Suprapubic skin (tissue), 4 donors: ENCODE data around the genes PPIF and EIF5AL1.

DNA sequence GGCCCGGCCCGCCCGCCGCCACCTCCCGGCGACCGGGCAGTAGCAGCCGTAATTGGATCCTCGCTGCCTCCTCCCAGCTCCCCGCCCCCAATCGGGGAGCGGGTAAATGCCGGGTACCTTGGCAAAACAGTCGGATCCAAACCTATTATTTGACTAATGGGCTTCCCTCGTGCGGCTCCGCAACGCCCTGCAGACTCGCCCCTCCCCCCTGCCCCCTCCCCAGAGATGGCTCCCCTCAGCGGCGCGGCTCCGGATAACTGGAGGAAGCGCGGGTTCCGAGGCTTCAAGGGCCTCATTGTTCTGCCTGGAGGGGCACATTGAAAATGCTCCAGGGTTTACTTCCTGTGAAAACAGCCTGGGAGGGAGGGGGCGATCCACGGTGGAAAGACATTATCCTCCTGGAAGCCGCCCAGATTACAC is 94.8 kb upstream of the ZMIZ1 start:
- PRO-cap = bidirectional peak, plus-strand start at position 124 of the sequence, minus-strand start outside the sequence
- RAMPAGE, long total RNA, 4 experiments = no peak in any of the 4 experiments

GRCh38 chr10:79019945-79020174 is 48.9 kb upstream of the ZMIZ1 start:
- PRO-cap = no peak
- RAMPAGE, long total RNA, 4 experiments = no peak in any of the 4 experiments

GRCh38 chr10:79099333-79099587 is 30.5 kb downstream of the ZMIZ1 start:
- PRO-cap = no peak
- RAMPAGE, long total RNA, 4 experiments = no peak in any of the 4 experiments

GRCh38 chr10:79196930-79197872 is 128.4 kb downstream of the ZMIZ1 start:
- PRO-cap = no peak
- RAMPAGE, long total RNA, 4 experiments = no peak in any of the 4 experiments

DNA sequence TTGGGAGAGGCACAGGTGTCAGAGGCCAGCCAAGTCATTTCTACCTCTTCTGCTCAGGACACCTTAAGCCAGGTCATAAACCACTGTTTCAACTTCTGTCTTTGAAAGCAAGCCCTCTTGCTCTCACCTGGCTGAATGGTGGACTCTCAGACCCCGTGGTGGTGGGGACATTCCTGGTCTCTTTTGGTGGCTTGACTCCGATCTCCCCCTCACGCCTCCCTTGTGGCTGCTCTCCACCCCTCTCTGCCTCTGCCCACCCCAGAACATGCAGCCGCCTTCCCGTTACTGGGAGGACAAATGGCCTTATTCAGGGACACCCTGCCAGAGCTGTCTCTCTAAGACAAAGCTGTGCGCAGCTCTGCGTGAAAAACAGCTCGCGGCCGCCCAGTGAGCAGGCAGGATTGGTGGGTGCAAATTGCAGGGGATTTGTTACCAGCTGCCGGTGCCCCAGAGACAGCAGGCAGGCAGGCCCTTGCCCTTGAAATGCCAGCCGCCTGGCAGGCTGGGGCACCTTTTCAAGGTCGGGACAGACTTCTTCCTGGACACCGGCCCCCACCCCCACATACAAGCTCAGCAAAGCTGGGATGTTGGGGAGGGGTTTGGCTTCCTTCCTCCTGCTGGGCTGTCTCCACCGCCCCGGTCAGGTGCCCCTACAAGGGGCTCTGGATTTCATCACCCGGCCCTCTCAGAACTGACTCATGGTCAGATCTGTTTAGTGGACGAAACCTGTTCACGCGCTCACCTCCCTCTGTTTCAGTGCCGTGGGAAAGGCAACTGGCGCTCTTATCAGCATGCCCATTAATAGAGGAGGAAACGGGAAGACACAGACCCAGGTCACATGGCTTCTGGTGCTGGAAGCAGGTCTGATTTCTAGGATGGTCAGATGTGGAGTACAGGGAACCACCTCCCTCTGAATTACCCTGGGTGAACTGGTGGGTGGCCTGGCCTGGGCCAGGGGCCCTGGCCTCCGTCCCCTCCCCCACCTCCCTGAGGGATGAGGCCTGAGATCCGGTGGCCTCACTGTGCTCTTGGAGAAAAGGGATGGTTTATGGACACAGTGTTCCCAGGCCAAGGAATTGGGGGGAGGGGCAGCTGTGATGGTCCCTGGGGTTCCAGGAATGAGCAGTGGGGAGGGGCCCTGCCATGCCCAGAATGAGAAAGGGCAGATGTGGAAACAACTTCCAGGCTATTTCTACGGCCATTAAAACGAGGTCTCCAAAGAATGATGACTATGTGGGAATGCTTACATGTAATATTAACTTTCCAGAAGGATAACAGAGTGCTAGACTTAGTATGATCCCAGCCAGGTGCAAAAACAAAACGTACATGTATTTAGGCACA is 123.9 kb upstream of the PPIF start:
- PRO-cap = no peak
- RAMPAGE, long total RNA, 4 experiments = no peak in any of the 4 experiments

- PRO-cap = no peak
- RAMPAGE, long total RNA, 4 experiments = no peak in any of the 4 experiments
These were observed 97.1 kb upstream of the PPIF start for GRCh38 chr10:79250092-79250680.

DNA sequence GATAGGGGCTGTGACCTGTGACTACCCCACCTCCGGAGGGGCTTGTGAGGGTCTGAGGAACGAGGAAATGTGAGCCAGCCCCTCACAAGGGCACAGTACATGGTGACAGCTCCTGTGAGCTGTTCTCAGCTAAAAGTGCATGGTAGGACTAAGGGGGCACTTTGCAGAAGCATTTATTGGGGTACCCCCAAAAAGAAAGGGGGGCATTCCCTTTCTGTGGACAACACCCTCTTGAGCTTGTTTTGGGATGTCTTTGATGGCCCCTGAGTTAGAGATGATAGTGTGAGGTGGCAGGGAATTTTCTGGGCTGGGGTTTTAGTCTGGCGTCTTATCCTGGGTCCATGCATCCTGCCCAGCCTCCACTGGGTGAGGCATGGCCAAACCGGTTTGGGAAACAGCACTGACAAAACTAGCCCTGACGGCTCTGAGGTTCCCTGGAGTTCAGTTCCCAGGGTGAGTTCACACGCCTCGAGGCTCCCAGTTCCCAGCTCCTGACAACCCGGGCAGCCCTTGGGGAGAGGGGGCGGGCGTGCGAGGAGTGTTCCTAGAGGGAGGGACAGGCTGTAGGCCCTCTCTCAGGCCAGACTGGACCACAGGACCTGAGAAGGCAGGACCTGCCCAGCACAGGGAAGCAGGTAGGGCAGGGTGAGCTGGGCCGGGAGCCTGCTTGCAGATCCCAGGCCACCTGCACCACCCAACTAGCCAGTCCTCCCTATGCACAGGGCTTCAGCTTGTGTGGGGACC is 82.4 kb upstream of the PPIF start:
- PRO-cap = no peak
- RAMPAGE, long total RNA, 4 experiments = no peak in any of the 4 experiments

DNA sequence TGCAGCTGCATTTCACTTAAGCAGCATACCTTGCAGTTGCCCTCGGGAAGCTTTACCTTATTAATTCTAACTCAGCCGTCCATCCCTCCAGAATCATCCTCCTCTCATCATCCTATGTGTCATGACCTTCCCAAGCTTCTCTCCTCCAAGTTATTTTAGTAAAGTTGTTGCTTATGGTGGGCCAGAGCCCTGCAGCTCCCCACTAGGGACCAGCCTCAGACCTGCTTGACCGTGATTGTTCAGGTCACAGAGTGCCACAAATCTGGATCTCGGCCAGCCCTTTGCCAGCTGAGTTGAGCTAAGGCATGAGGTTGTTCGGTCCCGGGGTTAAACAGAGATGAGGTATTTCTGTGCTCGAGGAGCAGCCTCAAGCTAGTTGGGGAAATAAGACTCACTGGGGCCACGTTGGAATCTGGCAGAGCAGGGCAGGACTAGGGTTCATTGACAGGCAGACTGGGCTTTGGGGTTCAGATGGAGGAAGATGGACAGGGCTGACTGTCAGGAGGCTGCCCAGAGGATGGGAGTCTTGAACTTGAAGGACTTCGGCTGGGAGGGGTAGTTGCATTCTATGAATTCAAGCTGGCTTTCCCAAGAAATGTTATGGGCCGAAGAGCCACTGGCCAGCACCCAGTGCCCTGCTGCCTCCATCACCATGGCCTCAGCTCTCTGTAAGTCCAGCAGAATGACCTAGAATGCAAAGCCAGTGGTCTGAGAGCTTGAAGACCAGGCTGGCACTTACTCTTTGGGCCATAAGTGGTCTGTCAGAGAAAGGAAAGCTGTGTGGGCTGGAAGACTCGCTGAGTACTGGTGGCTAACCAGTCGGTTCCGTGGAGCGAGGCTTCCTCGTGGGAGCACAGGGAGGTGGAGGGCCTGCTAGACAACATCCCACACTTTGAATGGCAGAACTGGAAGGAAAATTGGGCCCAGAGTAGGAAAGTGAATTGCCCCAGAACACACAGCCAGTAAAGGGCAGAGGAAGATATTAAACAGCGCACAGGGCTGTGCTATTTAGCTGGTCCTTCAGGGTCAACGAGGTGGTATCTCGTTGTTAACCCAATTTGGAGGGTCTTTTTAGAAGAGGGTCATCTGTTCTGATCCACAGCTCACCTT is 66.0 kb upstream of the PPIF start:
- PRO-cap = no peak
- RAMPAGE, long total RNA, 4 experiments = no peak in any of the 4 experiments

DNA sequence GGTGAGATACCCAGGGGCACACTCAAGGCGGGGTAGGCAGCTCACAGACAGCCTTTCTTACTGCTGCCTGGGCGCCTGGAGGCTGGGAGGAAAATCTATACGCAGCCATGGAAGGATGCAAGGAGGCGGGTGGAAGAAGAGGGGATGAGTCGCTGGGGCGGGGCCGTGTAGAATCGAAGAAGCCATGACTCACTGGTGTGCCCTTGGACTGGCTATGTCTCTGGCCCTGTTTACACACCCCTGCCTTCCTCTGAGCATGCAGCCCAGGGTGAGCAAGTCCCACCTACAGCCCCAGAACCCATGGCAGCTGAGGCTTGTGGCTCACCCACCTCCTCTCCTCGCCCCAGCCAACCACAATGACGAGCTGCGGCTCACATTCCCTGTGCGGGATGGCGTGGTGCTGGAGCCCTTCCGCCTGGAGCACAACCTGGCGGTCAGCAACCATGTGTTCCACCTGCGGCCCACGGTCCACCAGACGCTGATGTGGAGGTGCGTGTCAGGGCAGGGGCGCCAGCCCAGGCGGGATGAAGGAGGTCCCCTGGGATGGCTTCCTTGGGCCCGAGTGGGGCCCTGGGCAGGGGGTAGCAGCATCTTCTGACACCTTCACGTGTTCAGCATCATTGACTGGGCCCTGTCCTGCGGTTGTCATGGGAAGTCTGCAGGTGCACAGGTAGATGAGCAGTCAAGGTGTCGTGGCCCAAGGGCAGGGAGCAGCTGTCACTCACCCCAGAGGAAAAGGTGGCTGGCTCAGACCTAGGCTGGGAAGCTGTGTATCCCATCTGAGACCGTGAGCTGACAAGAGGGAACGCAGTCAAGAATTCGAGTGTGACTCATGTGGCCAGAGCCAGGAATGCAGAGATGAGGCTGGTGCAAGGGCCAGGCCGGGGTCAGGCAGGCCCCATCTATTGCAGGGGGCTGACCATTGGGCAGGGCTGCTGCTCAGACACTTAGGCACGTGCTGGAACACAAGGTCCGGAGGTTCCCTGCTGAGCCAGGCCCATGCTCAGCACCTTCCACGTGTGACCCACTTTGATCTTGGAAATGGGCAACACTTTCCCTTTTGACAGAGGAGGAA is 48.2 kb upstream of the PPIF start:
- PRO-cap = no peak
- RAMPAGE, long total RNA, 4 experiments = start-site peak on the plus strand in 1 of 4 experiments, centred at position 432 of the sequence, 24 reads per replicate

- PRO-cap = no peak
- RAMPAGE, long total RNA, 4 experiments = start-site peak on the plus strand in 1 of 4 experiments, at chr10:79315043-79315429 at its widest, 20 to 23 reads per replicate
These were observed 32.2 kb upstream of the PPIF start for GRCh38 chr10:79314957-79315548.

GRCh38 chr10:79346988-79347797 is at the start of gene PPIF:
Gene PPIF (plus strand): TSS chr10:79347469.
- PRO-cap = unidirectional peak, plus-strand start at chr10:79347469
- RAMPAGE, long total RNA, 4 experiments = no peak in any of the 4 experiments

DNA sequence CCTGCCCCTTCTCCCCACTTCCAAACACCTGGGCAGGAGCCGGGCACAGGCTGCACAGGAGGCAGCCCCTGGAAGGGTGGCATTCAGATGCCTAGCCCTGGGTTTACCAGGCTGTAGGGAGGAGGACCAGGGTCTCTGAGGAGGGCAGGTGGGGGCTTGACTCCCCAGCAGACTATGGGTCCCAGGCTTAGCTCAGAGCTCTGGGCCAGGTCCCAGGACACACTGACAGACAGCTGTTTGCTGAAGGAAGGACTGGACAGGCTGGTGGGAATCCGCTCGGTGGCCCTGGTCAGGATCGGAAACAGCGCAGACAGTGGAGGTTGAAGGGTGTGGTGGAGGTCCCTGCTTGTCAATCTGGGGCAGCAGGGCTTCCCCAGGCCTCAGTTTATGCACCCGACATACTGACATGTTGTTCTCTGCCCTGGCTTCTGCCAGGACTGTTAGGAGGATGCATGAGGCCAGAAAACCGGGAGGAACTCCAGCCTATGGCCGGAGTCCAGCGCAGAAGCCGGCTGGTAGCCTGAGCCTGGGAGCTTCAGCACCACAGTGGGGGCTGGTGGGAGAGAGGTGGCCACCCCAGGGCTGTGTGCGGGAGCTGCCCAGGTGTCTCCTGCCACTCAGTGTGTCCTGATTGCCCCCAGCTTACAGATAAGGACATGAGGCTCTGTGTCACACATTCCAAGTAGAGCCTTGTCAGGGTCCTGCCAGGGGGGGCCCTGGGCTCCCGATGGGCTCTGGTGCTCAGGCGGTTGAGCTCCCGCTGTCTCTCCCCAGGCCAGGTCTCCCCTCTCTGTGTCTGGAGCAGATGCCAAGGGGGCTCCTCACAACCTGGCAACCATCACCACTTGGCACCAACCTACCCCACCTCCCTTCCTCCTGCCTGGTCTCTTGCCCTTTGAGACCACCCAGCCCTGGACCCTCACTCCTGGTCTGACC is 32.2 kb downstream of the PPIF start:
- PRO-cap = no peak
- RAMPAGE, long total RNA, 4 experiments = no peak in any of the 4 experiments

GRCh38 chr10:79391487-79392685 is 44.6 kb downstream of the PPIF start:
- PRO-cap = no peak
- RAMPAGE, long total RNA, 4 experiments = start-site peak on the minus strand in 1 of 4 experiments, at chr10:79391841-79392836 at its widest, 9 reads per replicate

DNA sequence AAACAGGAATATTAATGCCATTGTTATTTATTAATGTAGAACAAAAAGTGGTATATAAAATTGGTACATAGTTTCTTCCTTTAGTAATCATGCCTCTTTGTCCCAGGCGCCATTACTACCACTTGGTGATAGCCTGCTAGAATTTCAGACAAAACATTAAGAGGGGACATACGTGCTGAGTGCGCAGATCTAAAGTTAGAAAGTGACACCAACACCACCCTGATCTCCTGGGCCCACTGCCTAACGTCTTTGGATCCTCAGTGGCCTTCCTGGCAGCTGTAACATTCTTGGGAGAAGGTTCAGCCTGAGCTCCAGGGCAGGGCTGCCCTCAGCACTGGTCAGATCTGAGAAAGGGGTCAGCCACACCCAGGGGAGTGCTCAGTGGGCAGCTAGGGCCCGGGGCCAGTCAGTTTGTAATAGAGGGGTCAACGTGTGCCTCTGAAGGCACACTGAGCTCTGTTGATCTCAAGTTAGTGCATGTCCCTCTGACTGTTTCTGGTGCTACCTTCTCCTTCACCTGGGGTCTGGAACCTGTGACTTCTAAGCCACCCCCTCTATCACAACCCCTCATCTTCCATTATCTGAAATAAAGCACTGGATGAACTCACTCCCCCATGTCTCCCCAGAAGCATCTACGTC is 48.3 kb downstream of the ZCCHC24 start:
- PRO-cap = no peak
- RAMPAGE, long total RNA, 4 experiments = no peak in any of the 4 experiments

GRCh38 chr10:79401486-79401985 is 43.9 kb downstream of the ZCCHC24 start:
- PRO-cap = no peak
- RAMPAGE, long total RNA, 4 experiments = no peak in any of the 4 experiments

- PRO-cap = no peak
- RAMPAGE, long total RNA, 4 experiments = no peak in any of the 4 experiments
These were observed 36.5 kb downstream of the ZCCHC24 start for GRCh38 chr10:79408826-79409352.

DNA sequence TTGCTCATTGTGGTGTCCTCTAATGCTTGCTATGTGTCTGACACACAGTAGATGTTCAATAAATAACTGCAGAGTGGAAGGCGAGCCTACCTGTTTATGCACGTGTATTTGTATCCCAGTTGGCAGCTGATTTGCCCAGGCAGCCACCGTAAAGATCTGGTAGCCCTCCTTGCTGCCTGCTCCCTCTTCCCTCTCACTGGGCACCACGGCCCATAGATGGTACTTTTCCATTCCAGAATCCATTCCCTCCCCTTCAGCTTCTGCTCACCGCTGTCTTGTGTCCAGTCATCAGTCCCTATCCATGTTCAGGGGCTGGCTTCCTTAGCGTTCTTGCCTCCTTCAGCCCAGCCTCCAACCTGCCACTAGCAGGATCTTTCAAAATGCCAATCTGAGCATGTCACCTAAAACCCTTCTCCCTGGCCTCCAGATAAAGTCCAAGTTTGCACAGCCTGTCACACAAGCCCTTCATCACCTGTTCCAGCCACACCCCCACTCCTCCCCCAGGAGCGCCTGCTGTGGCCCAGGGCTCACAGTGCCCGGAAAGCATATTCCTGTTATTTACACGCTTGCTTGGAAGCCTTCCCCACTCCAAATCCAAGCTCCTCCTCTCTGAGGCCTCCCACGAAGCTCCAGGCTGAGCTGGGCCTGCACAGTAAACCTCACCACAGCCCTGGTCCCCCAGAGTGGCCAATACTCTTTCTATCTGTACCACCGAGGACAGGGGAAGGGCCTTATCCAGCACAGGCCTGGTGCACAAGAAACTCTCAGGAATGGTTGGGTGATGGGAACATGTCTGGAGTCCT is 21.0 kb downstream of the ZCCHC24 start:
- PRO-cap = no peak
- RAMPAGE, long total RNA, 4 experiments = start-site peak on the minus strand in 1 of 4 experiments, centred at position 389 of the sequence, 8 reads per replicate

DNA sequence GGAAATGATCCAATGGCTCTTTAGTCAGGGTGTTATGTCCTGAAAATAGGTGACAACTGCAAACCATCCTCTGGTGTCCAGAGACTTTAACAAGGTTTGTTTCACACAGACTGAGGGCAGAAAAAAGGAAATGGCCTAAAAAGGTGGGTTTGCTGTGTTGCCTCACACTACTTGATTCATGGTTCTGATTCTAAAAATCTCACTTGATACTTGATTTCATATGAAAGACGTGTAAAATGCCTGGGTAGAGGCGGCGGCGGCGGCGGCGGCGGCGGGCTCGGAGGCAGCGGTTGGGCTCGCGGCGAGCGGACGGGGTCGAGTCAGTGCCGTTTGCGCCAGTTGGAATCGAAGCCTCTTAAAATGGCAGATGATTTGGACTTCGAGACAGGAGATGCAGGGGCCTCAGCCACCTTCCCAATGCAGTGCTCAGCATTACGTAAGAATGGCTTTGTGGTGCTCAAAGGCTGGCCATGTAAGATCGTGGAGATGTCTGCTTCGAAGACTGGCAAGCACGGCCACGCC is at the start of gene EIF5AL1:
Gene EIF5AL1 (plus strand): TSS at position 244 of the 522 bp plus-strand sequence.
- PRO-cap = no peak
- RAMPAGE, long total RNA, 4 experiments = no peak in any of the 4 experiments

- PRO-cap = no peak
- RAMPAGE, long total RNA, 4 experiments = no peak in any of the 4 experiments
These were observed 21.7 kb downstream of the SFTPD start for GRCh38 chr10:79927025-79927847.

DNA sequence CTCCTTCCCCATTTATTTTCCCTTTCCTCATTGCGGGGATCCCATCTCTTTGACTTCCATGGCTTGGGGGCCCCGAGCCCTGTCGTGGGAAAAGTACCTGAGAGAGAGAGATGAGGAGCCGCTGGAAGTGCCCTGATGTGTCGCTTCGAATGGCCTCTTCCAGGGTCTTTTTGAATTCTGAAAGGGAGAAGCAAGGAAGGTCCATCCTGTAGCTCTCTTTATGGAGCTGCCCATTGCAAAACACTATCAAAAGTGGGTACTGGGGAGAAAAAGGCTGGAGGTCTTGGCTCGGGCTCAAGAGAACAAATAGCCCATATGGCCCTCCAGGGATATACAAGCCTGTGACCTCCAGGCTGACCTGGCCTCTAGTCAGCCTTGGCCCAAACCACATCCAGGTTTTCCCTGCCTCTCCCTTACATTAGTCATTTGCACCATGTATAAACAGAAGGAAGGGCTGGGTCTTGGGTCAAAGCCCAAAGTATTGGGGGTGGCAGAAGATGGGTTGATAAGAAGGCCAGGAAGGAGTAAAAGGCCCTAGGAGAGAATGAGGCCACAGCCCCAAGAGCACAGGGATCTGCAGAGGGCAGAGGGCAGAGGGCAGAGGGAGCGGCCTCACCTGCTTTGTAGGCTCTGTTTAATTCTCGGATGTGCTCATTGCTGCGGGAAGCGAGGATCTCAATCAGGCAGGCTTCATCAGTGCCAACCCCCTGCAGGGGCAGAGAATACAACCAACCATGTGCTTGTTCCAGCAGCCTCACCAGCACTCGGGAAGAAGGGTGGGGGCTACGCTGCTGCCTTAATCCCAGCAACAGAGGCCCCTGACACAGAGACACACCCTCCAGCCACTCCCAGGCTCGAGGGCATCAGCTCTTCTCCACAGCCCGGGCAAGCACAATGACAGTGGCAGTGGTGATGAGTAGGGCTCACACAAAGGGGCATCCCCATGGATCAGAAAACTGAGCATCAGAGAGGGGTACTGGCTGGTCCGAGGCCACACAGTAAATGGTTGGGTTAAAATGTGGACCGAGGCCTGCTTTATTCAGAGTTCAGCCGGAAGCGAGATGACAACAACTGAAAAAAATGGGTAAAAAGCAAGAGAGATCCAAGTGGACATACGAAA is 31.3 kb downstream of the PLAC9 start:
- PRO-cap = no peak
- RAMPAGE, long total RNA, 4 experiments = no peak in any of the 4 experiments